Helper T cell (primary cell): ENCODE results near the gene PXT1.

- PRO-cap, 2 experiments, result no peak in any of the 2 experiments
Measured at GRCh38 chr6:36118964-36120170, 10.9 kb upstream of the MAPK13 start.

- PRO-cap, 2 experiments, result no peak in any of the 2 experiments
Measured at GRCh38 chr6:36131953-36132419, 1.7 kb downstream of the MAPK13 start.

DNA sequence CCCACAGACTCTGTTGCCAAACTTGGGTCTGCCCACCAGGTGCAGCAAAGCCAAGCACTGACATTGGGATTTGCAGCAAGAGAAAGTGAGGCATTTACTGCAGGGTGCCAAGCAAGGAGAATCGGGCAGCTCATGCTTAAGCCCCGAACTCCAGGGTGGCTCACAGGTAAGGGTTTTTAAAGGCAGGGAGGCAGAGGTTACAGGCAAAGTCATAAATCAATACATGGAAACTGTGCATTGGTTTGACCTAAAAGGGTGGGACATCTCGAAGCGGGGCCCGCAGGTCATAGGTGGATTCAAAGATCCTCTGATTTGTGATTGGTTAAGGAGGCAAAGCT is 25.1 kb upstream of the PNPLA1 start:
- PRO-cap, 2 experiments, result no peak in any of the 2 experiments

GRCh38 chr6:36442578-36443140 is at the start of gene PXT1:
PXT1 (minus strand) TSS chr6:36442854.
- PRO-cap, 2 experiments, result peak in 2 of 2 experiments; most common plus-strand start chr6:36443015 (in 2); most common minus-strand start chr6:36442854 (in 2)

- PRO-cap, 2 experiments, result peak in 1 of 2 experiments; most common minus-strand start chr6:36510251 (in 1)
Measured at GRCh38 chr6:36510084-36510582, 37.1 kb downstream of the STK38 start.

- PRO-cap, 2 experiments, result no peak in any of the 2 experiments
Measured at GRCh38 chr6:36599386-36599841, 5.3 kb downstream of the SRSF3 start.

DNA sequence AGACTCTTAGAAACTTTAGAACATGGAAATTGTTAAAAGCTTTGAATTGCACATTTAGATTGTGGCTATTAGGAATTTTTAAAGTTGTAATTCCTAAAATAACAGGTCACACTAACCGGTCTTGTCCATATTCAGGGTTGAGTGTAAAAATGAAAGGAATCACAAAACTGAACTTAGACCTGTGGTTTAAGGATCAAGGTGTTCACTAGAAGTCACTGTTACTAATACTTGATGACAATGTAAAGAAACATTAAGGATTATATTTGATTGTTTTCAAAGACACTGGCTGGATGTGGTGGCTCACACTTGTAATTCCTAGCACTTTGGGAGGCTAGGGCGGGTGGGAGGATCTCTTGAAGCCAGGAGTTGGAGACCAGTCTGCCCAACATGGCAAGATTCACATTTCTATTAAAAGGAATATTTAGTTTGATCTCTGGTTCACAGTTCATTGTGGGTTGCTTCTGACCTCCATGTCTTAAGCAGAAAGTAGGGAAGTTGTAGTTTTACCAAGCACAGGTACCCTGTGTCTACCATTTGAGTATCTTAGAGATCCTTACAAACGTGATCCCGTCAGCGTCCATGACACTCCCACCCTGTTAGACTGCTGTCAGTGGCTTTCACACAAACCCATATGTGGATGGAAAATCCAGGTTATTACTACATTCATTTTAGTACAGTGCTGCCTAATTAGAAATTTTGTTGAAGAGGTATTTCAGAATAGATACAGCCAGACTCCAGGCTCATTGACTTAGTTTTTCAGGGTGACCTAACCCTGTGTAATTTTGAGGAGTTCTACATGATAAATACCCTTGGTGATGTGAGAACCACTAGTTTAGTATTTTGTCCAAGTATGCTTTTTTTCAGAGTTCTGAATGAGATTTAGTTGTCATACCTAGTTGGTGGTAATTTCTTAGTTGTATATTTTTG is 10.1 kb downstream of the SRSF3 start:
- PRO-cap, 2 experiments, result no peak in any of the 2 experiments

DNA sequence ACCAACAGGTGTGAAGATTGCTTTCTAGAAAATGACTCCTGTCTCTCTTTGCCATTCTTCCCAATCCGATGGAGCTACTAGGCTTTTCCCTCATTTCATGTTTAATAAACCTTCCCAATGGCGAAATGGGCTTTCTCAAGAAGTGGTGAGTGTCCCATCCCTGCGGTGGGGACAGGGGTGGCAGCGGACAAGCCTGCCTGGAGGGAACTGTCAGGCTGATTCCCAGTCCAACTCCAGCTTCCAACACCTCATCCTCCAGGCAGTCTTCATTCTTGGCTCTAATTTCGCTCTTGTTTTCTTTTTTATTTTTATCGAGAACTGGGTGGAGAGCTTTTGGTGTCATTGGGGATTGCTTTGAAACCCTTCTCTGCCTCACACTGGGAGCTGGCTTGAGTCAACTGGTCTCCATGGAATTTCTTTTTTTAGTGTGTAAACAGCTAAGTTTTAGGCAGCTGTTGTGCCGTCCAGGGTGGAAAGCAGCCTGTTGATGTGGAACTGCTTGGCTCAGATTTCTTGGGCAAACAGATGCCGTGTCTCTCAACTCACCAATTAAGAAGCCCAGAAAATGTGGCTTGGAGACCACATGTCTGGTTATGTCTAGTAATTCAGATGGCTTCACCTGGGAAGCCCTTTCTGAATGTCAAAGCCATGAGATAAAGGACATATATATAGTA is 30.8 kb downstream of the SRSF3 start:
- PRO-cap, 2 experiments, result no peak in any of the 2 experiments

DNA sequence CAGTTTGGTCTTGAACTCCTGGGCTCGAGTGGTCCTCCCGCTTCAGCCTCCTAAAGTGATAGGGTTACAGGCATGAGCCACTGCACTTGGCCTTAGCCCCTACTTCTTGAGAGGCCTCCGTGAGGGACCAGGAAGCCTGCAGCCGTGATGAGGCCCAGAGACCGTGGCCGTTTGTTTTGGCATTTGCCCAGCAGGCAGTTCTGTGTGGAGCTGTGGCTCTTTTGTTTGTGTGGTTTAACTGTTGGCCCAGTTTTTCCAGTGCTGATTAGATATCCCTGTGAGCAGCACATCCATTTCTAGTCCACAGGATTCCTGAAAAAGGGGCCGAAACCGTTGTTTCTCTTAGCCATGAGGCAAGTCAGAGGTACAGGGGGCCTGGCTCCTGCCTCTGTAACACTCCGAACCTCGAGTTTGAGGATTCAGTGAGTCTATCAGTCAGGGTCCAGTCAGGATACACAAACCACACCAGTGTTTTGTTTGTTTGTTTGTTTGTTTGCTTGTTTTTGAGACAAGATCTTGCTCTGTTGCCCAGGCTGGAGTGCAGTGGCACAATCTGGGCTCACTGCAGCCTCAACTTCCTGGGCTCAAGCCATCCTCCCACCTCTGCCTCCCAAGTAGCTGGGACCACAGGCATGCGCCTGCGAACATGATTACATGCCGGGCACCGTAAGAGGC is 40.0 kb downstream of the SRSF3 start:
- PRO-cap, 2 experiments, result no peak in any of the 2 experiments

- PRO-cap, 2 experiments, result peak in 2 of 2 experiments; most common minus-strand start chr6:36639672 (in 2)
Measured at GRCh38 chr6:36639455-36639763, 39.1 kb upstream of the CDKN1A start.

DNA sequence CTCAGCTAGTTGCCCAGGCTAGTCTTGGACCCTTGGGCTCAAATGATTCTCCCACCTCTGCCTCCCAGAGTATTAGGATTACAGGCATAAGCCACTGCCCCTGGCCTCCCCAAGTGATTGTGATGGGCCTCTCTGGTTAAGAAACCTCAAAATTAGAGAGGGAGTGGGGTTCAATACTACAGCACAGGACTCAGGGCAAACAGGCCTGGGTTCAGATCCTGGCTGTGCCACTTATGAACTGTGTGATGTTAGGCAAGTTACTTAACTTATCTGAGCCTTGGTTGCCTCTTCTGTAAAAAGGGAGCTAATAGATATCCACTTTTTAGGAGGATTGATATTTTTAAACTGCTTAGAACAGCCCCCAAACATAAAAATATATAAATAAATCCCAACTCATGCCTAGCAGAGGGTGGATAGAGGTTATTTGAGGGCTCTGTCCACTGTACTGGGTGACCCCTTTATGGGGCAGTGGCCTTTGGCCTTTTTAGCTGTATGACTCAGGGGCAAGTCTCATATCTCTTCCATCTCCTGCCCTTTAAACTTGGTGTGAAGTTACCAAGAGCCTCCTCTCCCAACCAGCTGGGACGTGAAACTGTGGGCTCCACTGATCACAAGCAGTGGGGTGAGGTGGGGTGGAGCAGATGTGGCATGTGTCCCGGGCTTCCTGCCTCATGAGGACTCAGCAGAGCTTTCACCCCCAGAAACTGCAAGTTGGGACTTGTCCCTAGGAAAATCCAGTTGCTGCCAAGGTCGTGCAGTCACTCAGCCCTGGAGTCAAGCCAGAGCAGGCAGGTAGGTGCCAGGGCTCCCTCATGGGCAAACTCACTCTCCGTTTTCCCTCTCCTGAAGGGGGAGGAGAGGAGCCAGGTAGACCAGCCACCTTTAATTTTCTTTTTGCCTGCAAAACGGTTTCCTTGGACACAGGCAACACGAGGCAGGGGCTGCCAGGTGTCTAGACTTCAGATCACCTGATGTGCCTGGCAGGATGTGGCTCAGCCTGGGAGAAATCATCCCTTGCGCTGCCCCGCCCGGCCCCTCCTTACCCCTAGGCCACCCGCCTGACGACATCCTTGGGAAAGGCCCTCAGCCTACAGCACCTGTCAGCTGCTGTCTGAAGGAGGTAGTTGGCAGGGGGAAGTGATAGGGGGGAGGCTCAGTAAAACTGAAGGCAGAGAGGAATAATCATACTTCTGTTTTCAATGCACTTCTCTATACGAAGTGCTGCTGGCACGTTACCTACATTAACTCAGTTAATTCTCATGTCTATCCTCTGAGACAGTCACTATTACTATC is 3.9 kb downstream of the CDKN1A start:
- PRO-cap, 2 experiments, result peak in 2 of 2 experiments; most common plus-strand start position 1,123 of the sequence (in 2); most common minus-strand start position 836 of the sequence (in 1)

DNA sequence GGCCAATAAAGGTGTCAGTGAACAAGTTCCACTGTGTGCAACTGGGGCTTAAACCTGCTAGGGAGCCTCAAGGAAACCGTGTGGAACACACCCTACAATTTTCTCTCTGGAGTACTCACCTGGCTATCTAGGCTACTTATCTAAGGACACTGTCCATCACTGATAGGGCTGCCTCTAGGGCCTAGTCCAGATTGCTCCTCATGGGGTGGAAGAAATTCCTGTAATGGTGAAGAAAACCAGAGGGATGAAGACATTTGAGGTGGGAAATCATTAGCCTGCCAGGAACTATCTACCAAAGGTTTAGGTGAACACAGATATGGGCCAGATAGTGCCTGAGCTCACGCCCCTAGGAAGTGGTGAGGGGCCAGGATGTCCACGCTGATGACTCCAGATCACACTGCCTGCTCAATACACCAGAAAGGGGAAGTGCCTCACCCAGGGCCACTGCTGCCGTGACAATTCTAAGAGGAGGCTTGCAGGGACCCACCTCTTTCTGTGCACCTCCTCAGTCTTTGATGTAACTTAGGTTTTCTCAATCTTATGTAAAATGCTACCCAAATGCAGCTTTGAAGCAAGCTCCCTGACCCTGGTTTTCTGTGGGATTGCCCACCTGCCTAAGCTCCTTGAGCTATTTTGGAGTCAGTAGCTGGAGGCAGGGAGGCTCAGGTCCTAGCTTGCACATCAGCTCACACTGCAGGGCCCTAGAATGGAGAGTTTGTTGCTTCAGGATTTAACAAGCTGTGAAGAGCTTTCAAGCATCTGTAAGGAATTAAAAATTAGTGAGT is 5.4 kb upstream of the RAB44 start:
- PRO-cap, 2 experiments, result no peak in any of the 2 experiments

DNA sequence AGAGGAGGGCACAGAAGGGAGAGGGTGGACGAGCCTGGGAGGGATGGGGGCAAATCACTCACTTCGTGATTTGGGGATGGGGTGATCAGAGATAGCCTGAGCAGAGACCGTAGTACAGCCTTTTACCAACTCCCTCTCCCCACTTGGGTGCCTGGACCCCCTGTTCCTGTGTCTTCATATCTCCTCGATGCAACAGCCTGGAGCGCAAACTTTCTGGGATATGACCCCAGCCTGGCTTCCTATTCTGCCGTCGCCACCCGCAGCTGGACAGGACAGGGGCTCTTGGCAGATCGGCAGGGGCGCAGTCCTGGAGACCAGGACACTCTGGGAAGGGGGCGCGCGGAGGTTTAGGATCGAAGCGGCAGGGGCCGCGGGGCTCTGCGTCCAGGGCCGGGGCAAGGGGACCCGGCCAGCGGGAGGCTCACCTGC is 372 bp downstream of the CPNE5 start:
- PRO-cap, 2 experiments, result no peak in any of the 2 experiments

DNA sequence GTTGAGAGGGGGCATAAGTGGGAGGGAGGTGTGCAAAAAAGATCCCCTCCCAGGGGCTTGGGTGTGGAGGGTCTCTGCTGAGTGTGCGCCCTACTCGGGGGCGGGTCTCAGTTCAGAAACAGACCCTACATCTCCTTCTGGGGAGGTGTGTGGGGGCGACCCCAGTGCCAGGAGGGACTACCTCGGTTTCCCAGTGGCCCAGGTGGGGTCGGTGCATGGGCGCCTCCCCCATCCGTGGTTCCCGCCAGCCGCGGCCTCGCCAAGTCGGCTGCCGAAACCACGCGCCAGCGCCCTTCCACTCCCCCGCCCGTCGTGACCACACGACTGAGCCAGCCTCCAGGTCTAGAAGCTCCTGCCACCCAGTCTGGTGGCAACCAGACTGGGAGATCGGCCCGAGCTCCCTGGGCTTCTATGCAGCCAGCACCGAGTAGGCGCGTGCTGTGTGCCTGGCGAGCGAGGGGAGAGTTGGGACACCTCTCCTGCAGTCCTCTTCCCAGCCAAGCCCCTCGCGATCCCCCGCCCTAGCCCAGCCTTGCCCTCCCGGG is 1.2 kb upstream of the CPNE5 start:
- PRO-cap, 2 experiments, result no peak in any of the 2 experiments

GRCh38 chr6:36873832-36874250 is 762 bp downstream of the PPIL1 start:
- PRO-cap, 2 experiments, result no peak in any of the 2 experiments

- PRO-cap, 2 experiments, result no peak in any of the 2 experiments
Measured at GRCh38 chr6:36917371-36918226, 31.8 kb downstream of the C6orf89 start.

DNA sequence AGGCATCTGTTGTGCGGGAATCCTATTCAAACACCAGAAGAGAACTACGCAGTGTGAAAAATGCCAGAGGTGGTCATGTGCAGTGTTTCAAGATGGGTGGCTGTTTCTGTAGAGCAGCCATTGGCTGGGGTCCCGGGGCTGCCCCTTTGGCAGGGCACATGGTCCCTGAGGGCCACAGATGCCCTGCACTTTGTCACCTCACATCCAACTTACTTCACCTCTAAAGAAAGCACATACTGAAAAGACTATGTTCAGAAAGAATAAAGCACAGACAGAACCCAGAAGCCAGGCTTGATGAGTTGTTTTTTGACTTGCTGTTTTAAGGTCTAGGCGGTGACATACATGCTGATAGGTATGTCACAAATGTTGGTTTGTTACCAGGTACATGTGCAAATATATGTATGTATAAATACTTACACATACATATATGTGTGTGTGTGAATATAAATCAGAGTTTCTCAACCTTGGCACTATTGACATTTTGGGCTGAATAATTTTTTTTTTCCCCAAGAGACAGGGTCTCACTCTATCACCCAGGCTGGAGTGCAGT is 12.2 kb downstream of the MTCH1 start:
- PRO-cap, 2 experiments, result no peak in any of the 2 experiments

GRCh38 chr6:37007008-37007216 is 1.5 kb downstream of the FGD2 start:
- PRO-cap, 2 experiments, result no peak in any of the 2 experiments

- PRO-cap, 2 experiments, result peak in 2 of 2 experiments; most common plus-strand start chr6:37018235 (in 2); most common minus-strand start chr6:37018181 (in 1)
Measured at GRCh38 chr6:37017783-37018687, 12.6 kb downstream of the FGD2 start.

DNA sequence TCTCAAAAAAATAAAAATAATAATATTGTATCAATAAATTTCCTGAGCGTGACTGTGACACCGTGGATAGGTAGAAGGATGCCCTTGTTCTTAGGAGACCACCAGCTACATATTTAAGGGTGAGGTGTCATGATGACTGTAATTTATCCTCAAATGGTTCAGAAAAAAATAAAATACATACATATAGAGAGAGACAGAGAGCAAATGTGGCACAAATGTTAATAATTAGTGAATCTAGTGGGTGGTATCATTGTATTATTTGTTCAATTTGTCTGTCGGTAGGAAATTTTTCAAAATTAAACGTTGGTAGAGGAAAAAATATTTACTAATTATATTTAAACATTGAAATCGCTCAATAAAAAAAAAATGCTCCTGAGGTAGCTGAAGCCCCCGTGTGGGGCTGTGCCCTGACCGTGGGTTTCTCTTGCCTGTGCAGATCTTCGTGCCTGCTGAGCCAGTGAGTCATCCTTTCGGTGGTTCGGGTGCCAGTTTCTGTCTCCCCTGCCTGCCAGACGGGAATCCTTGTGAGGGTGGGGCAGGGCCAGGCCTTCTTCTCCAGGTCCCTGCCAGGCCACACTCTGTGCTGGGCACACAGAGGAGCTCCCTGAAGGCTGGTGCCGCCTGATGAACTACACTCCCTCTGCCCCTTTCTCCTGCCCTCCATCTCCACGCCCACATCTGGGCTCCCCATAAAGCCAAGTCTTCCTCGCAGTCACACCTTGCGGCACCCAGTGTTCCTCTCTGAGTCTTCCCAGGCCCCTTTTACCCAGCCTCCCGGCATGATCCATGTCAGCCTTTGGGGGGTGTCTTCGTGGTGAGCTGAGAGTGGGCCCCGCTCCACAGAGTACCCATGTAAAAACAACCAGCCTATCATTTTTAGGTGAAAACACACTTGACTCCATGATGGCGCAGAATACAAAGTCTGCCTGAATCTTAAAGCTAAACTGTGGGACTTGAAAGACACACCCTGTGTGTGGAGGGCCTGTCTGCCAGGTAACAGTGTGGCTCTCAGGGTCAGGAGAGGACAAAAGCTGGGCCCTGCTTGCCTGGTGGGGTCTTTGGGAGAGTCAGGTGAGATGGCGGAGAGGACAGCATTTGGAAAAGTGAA is 19.2 kb downstream of the FGD2 start:
- PRO-cap, 2 experiments, result no peak in any of the 2 experiments